Gallbladder (tissue), 1 donor: Measurements from ENCODE around the genes KHK, UCN and EIF2B4.

DNA sequence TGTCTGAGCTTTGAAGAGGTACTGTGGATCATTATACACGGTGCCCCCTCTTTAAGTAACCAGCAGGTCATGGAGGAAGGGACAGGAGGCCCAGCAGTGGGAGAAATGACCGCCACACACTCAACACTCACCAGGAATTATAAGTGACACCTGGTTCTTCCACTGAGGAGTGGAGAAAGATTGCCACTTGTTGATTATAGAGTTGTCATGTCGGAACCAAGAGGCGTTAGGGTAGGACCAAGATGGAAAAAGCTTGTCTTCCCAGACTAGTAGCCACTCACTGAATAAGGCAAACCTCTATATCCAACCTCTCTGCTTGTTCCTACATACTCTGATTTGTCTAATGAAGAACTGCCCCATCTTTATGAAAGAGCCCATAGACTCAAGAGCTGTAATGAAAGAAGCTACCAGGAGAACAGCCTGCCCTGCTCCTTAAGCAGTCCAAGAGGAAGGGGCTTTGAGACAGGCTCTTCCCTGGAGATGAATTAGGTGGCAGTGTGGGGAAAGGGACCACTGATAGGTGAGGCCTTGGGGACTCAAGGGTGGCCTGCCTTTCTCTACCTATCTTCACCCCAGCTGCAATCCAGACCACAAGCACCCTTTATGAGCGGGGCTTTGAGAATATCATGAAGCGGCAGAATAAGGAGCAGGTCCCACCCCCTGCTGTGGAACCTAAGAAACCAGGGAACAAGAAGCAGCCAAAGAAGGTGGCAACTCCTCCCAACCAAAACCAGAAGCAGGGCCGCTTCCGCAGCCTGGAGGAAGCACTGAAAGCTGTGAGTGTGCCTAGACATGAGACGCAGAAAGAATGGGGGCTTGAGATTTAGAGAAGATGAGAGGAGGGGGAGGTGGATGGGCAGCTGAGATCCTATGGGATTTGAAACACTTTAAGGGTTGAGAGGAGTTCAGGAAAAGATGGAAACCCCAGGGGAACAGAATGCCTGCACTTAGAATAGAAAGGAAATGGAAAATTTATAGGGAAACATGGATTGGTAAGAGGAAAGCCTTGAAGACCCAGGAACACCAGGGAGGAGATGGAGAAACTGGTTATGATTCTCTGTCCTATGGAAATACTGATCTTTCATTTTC, 1.1 kb downstream of the TMEM214 start:
- PRO-cap, result no peak

DNA sequence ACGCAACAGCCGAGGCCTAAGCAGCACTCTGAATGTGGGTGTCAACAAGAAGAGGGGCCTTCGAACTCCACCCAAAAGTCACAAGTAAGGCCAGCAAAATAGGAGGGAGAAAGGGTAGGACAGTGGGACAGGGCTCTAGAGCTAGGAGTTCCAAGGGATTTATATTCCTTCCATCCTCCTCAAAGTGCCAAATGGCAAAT, 7.0 kb downstream of the AGBL5 start:
- PRO-cap, result no peak

DNA sequence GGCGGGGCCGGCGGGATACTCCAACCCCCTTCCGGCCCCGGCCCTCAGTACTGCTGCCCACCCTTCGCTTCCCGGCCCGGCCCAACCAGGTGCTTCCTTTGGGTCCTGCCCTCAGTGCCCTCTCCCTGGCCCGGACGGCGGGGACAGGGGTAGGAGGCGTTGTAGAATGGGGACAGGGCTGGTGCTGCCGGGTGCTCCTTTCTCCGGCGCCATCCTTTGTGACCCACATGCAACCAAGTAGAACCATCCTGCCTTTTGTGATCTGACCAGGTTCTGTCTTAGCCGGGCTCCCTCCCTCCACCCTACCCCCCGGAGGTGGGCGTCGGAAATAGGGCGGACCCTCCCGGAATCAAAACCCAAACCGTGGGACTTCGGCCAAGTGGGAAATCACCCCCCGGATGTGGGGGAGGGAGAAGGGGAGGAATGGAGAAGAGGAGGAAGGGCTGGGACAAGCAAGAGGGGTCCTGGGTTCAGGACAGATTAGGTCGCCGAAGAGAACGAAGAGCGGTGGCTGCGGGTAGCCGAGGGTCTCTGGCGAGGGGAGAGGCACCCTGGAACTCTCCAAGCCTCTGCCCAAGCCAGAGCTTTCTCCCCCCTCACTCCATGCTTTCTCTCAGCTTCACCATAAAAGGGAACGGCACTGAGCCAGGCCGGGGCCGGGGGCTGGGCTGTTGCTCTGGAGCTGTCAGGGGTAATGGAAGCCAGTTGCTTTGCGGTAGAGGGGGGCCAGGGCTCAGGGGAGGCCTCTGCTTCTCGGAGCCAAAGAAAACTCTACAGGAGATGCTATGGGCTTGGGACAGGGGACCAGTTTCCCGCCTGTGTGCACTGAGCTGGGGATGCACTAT, 737 bp upstream of the OST4 start:
- PRO-cap, result bidirectional peak, plus-strand start at position 455 of the sequence, minus-strand start at position 275 of the sequence; bidirectional peak, plus-strand start at position 776 of the sequence, minus-strand start at position 602 of the sequence

- PRO-cap, result no peak
Measured at GRCh38 chr2:27082564-27083094, 3.9 kb upstream of the KHK start.

DNA sequence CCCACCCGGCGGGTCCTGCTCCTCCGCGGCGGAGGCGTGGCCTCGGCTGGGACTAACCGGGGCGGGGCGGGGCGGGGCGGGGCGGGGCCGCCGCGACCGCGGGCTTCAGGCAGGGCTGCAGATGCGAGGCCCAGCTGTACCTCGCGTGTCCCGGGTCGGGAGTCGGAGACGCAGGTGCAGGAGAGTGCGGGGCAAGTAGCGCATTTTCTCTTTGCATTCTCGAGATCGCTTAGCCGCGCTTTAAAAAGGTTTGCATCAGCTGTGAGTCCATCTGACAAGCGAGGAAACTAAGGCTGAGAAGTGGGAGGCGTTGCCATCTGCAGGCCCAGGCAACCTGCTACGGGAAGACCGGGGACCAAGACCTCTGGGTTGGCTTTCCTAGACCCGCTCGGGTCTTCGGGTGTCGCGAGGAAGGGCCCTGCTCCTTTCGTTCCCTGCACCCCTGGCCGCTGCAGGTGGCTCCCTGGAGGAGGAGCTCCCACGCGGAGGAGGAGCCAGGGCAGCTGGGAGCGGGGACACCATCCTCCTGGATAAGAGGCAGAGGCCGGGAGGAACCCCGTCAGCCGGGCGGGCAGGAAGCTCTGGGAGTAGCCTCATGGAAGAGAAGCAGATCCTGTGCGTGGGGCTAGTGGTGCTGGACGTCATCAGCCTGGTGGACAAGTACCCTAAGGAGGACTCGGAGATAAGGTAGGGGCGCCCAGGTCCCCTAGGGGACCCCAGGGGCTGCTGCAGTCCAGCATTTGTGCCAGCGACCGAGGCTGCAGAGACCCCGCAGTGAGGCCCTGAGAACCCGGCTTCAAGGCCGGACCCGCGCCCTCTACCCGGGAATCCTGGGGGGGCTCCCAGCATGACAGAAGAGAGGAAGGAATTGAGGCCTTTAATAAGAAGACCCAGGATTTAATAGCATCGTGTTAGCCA, at the start of gene KHK:
KHK (plus strand) TSS at position 108 of the 918 bp plus-strand sequence.
- PRO-cap, result bidirectional peak, plus-strand start at position 95 of the sequence, minus-strand start outside the sequence; unidirectional peak, plus-strand start at position 562 of the sequence

DNA sequence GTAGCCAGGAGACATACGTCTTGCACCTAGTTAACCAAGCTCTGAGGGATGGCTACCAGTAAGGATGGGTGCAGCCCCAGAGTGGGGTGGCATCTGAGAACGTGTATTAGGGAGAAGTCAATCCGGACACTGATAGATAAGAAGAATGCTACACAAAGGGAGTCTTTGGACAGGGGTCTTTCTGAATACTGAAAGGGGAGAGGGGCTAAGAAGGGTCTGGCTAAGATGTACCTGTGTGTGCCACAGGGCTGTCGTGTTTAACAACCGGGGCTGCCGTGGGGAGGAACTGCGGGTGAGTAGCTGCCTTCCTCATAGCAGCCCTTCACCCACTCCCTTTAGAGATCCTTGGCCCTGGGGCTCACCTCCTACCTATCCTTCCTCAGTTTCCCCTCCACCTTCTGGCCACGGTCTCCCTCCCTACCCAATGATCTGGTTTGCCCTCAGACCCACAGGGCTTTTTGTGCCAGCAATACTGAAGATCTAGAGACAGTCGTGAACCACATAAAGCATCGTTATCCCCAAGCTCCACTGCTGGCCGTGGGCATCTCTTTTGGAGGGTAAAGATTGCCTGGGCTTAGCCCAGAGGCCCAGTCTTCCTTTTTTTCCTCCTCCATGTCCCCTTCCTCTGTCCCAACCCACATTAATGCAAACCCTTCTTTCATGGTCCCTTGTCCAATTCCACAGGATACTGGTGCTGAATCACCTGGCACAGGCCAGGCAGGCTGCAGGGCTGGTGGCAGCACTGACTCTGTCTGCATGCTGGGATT, 5.2 kb downstream of the PREB start:
- PRO-cap, result no peak

GRCh38 chr2:27216452-27216766, 760 bp upstream of the CAD start:
- PRO-cap, result no peak

GRCh38 chr2:27305898-27306316, 2.3 kb downstream of the UCN start:
- PRO-cap, result no peak

DNA sequence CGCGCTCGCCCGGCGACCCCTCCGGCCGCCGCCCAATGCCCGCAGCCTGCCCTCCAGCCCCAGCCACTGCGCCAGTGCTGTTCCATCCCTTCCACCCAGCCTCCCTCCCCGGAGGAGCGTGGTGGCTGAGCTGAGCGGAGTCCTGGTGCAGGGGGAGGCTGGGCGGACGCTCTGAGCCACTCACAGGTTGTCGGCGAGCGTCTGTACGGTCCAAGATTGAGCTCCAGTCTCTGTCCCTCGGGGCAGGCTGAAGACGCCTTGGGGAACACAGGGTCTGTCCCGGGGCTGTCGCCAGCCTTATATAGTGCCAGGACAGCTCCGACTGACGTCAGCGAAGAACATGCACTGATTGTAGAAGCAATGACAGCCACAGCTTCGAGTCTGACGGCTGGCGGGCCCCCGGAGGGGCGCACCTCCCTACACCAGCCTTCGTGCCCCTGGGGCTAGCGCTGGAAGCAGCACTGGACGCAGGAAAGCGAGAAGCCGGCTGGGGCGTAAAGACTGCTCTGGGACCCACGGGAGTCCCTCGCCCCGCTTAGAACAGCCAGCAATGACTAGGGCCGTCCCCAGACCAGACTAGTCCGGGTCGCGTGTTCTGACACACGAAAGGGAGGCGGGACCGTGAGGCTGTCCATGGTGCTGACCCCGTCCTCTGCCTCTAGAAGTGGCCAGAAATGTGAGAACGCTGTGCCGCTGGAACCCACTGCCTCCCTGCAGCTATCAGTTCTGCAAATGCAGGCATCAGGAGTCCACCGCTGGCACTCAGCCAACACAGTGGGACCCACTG, at the start of gene UCN:
UCN (minus strand) TSS at position 470 of the 787 bp plus-strand sequence.
- PRO-cap, result no peak

DNA sequence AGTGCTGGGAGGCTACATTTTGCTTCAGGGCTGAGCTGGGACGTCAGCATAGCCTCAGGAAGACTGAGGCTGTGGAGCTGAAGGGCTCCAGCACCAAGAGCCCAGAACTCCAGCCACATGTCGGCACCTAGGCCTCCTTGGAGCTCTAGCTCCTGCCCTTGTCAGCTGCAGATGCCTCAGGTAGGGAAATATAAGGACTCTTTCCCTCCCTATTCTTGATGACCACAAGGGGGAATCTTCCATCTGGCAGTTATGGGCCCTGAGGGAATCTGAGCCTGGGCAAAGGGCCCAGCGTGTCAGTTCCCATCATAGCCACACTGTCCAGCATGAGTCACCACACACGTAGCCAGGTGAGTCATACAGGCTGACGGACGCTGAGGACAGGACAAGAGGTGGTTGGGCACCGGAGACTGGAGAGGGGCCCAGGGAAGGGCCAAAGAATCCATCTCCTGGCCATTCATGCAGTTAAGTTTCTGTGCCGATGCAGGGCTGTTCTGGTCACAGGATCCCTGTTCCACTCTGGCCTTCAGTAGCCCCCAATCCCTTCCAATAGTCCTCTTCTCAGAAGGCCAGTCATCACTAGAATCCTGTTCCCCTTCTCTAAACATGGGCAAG, 1.9 kb downstream of the MPV17 start:
- PRO-cap, result bidirectional peak, plus-strand start at position 403 of the sequence, minus-strand start at position 163 of the sequence

GRCh38 chr2:27352636-27353210, 3.8 kb downstream of the GTF3C2 start:
- PRO-cap, result no peak

DNA sequence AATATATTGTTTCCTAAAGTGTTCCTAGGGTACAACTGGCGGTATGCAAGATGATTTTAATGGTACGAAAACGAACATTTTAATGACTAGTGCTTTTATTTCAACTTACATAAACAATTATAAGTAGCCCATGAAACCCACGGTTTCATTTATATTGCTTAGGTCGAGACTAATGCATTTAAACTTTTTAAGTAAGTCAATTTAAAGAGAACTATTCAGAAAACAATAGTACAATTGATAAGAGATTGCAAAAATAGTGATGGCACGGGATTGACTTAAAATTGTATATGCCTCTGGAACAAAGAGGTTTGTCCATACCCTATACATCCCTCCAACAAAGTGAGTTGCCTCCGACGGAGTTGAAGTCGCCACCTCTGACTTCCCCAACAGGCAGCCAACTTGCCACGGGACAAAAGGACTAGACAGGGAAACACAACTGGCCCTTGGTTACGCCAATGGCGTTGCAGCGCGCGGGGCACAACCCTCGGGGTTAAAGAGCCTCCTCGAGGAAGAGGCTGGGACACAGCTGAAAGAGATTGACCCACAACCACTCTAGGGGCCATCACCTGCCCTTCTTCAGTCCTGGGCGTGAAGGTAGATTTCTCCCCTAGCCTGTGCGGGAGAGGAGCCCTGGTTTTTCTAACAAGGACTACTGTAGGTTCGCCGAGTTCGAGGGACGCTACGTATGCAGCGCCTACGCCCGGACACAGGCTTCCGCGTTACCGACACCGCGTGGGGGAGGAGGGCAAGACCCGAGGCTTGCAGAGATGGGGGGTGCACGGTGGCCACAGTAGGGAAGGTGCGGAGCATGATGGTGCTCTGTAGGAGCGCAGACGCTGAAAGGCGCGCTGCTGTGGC, 566 bp downstream of the GTF3C2 start:
- PRO-cap, result bidirectional peak, plus-strand start at position 520 of the sequence, minus-strand start at position 388 of the sequence; bidirectional peak, plus-strand start at position 788 of the sequence, minus-strand start at position 681 of the sequence

GRCh38 chr2:27364146-27365099, 5.7 kb downstream of the EIF2B4 start:
- PRO-cap, result no peak

DNA sequence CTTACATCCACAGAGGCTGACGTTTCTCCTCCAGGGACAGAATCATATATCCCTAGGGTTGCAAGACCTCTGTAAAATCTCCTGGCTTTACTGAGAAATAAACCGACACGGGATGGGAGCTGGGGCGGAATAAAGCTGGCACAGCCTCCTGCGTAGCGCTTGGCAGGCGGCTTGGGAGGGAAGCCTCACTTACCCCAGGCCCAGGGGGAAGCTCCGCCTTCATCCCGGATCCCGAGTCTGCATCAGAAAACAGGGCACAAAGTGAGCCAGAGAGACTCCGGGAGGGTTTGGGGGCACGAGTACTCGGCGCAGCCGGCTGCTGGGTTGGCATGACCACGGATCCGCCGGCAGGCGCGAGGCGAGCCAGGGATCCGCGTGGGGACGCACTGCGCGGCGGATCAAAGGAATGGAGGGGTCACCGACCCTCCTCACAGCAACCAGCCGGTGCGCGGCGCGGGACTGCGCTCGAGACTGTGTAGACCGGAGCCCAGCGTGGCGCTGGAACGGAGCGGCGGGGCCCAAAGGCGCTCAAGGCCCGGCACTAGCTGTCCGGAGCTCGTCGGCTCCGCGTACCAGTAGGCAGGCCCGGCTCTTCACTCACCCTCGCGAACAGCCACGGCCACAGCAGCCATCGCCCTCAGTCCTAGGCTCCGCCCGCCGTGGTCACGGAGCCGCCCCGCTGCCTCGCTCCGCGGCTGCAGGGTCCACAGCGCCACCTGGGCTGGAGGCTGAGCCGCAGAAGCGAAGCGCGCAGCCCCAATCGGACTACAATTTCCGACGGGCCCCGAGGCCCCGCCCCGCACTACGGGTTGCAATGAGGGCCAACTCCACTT, at the start of gene EIF2B4:
EIF2B4 (minus strand) TSS at position 656 of the 833 bp plus-strand sequence.
- PRO-cap, result unidirectional peak, plus-strand start at position 269 of the sequence; bidirectional peak, plus-strand start outside the sequence, minus-strand start at position 571 of the sequence

- PRO-cap, result no peak
Measured at GRCh38 chr2:27408232-27408587, 1.2 kb downstream of the PPM1G start.

DNA sequence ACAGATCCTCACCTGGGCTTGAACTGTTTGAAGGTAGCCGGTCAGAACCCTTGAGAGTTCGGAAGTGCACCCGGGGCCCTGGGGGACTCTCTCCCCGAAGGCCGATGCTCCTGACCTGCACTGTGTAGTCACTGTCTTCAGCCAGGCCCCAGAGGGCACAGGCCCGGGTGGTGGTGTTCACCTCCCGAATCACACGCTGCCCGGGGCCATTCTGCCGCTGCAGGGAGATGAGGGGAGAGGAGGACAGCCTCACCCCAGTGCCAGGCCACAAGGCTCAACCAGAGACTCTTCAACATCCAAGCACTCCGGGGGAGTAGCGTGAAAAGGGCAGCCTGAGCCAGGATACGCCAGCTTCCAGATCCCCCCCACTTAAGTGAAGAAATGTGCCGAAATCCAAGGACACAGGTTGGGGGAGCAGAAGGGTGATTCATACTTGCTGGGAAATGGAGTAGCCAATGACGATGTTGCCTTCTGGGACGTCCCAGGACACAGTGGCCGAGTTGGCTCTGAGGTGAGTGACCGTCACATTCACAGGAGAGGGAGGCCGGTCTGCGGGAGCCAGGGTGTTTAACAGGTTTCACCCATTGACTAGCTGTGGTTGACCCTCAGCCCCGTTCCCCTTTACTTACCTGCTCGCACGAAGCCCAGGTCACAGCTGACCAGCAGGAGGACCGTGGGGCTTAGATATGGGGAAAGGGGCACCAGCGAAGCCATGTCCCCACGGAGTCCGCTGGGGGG, 913 bp downstream of the FNDC4 start:
- PRO-cap, result bidirectional peak, plus-strand start at position 525 of the sequence, minus-strand start at position 371 of the sequence

- PRO-cap, result bidirectional peak, plus-strand start at chr2:27715495, minus-strand start at chr2:27715532; bidirectional peak, plus-strand start at chr2:27715768, minus-strand start at chr2:27715721
Measured at GRCh38 chr2:27714948-27715895, 51.5 kb downstream of the SLC4A1AP start.

- PRO-cap, result no peak
Measured at GRCh38 chr2:27966076-27966275, 75.4 kb downstream of the BABAM2 start.

DNA sequence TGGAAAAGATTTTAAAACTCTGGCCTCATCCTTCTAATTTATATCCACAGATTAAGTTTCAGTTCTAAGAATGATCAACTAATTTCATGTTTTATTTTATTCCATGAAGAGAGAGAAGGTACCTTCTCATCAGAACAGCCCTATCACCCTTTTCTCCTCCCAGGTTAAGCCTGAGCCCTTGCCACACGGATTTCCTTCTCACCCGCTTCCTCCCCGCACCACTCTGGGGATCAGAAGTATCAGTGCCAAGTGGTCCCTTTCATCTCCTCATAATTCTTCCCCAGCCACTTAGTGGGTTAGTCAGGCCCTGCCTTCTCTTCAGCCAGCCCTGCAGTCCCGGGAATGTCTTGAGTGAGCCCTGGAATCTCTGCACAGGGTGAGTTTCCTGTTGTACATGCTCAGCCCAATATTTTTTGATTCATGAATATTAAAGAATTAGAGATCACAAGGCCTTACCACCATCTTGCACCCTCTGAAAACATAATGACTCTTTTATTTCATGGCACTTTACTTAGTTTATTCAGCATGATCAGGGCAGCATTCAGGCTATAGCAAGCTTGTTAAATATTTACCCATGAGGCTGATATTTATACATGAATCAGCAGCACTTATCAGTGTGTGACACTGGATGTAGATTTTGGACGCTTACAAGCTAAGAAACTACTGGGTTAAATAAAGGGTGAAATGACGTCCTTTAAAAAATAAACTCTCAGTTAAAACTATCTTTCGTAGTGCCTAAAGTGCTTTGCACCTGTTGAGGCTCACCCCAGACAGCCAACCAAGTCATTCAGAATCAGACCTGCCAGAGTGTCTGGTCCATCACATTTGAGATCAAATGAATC, 159.5 kb upstream of the FOSL2 start:
- PRO-cap, result unidirectional peak, minus-strand start at position 225 of the sequence; bidirectional peak, plus-strand start at position 621 of the sequence, minus-strand start at position 485 of the sequence

DNA sequence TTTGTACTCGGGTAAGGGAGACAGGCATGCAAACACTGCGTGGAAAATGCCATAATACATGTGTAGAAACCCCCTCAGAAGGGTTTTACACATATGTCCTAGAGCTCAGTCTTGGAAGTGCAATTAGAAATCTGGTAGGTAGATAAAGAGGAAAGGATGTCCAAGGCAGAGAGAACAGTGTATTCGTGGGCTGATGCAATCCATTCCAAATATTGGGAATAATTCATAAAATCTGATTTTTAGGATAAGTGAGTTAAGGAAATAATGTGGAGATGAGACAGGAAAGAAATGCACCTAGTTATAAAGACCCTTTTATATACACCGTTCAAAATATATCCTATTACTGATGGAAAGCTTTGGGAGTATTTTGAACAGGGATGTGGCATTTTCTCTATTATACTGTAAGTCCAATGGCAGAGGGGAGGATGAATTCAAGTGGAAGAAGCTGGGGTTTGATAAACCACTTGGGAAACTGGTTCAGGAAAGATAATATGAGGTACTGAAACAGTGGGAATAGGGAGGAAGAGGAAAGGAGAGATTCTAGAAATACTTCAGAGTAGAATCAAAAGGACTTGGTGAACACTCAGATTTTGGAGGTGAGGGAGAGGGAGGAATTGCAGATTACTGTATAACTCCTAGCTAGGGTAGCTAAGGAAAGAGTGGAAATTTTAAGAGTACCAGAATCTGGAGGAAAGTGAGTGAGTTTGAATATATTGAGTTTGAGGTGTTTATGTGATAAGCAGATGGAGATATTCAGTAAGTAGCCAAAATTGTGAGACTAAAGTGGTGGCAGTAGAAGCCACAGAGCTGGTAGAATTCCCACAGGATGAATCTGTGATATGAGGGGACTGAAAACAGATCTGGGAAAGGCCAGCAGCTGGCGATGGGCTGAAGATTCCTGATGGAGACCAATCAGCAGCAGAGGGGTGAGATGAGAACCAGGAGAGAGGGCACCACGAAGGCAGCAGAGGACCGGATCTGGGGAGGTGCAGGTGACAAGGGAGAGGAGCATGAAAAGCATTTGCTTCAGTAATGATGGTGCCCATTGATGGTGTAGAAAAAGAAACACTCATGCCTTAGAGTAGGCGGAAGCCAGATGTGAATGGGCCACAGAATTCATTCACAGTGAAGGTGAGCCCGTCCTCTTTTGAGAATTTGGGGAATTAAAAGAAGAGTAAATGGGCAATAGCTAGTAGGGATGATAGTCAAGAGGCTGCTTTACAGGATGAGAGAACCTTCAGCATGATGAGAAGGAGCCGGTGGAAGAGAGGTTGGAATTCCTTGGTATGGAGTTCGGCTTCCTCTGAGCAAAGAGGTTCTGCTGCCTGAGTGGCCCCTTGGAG, 114.3 kb upstream of the FOSL2 start:
- PRO-cap, result no peak